Measurements from ENCODE around the genes SLC44A4, C4B, AGPAT1, RNF5 and PBX2.

DNA sequence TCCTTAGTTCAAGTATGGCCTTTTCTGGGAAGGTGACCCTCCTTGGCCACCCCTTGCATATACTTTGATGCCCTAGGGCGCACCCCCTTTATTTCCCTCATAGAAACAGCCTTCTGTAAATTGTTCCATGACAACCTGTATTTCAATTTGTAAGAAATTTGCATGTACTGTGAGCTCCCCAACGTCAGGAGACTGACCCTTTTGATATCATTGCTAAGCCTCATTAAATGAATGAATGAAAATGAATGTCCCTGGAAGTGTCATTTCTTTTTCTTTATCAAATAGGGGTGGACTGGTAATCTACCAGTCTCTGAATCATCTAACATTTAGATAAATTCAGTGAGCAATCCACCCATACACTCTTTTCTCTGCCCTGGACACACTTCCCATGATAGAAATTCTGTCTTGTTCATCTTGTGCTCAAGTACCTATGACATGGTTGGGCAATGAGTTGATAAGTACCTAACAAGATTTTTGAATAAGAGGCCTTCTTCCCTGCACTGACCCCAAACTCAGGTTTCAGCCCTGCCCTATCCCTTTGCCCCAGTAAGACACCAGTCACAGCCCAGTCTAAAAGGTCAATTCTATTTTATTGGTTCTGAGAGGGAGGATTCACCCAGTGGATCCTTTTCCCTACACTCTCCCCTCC, 2.5 kb downstream of the DDAH2 start:
- PRO-cap, result no peak

GRCh38 chr6:31768595-31769440, 6.4 kb downstream of the SAPCD1 start:
- PRO-cap, result no peak

DNA sequence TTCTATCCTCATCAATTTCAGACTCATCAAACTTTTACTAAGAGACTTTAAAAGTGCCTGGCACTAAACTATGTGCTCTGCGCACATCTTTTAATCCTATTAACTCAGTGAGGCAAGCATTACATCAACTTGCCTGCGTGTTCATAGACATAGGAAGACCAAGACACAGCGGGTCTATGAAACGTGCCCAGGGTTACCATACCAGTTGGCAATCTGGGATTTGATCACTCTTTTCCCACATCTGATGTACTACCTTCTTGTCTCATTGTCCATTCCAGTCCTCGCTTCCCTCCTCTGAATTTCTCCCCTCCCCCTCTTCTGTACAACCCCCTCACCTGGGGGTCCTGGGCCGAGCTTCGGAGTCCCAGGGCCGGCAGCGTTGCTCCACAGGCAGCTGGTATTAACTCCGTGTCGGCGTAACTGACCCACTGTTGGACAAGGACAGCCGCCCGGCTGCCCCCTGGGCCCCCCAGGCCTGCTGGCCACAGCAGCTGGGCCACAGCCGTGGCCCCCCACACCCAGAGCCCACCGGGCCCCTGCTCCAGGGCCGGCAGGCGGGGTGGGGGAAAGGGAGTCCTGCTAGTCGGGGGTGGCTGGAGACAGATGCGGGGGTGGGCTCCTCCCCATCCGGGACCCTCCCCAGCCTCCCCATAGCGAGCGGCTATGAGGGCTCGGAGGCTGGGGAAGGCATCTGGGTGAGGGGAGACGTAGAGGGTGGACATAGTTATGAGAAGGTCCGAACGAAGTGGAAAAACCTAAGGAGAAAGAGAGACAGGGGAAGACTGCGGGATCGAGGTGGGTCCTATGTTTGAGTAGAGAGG, 846 bp downstream of the VARS1 start:
- PRO-cap, result no peak

DNA sequence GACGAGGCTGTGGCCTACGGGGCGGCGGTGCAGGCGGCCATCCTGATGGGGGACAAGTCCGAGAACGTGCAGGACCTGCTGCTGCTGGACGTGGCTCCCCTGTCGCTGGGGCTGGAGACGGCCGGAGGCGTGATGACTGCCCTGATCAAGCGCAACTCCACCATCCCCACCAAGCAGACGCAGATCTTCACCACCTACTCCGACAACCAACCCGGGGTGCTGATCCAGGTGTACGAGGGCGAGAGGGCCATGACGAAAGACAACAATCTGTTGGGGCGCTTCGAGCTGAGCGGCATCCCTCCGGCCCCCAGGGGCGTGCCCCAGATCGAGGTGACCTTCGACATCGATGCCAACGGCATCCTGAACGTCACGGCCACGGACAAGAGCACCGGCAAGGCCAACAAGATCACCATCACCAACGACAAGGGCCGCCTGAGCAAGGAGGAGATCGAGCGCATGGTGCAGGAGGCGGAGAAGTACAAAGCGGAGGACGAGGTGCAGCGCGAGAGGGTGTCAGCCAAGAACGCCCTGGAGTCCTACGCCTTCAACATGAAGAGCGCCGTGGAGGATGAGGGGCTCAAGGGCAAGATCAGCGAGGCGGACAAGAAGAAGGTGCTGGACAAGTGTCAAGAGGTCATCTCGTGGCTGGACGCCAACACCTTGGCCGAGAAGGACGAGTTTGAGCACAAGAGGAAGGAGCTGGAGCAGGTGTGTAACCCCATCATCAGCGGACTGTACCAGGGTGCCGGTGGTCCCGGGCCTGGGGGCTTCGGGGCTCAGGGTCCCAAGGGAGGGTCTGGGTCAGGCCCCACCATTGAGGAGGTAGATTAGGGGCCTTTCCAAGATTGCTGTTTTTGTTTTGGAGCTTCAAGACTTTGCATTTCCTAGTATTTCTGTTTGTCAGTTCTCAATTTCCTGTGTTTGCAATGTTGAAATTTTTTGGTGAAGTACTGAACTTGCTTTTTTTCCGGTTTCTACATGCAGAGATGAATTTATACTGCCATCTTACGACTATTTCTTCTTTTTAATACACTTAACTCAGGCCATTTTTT, 1.8 kb downstream of the HSPA1A start:
- PRO-cap, result no peak

GRCh38 chr6:31878812-31879478, at the start of gene SLC44A4:
Gene SLC44A4, minus strand, starts transcription at chr6:31878997.
- PRO-cap, result bidirectional peak, plus-strand start at chr6:31879114, minus-strand start at chr6:31878997

DNA sequence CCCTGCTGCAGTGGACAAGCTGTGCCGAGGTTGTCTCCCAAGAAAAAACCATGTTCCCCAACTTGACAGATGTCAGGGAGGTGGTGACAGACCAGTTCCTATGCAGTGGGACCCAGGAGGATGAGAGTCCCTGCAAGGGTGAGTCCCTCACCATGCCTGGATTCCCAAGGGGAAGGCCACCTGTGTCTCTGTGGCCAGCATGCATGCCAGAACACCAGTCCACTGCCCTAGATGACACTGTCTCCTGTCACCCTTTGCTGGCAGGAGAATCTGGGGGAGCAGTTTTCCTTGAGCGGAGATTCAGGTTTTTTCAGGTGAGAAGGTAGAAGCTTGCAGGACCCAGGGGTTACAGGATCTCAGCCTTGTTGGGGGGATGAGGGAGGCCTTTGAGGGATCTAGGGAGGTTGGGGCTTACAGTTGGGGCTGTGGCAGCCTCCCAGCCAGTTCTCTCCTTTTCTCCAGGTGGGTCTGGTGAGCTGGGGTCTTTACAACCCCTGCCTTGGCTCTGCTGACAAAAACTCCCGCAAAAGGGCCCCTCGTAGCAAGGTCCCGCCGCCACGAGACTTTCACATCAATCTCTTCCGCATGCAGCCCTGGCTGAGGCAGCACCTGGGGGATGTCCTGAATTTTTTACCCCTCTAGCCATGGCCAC, 1.1 kb upstream of the CFB start:
- PRO-cap, result no peak

GRCh38 chr6:31949638-31950133, 3.8 kb downstream of the CFB start:
- PRO-cap, result no peak

DNA sequence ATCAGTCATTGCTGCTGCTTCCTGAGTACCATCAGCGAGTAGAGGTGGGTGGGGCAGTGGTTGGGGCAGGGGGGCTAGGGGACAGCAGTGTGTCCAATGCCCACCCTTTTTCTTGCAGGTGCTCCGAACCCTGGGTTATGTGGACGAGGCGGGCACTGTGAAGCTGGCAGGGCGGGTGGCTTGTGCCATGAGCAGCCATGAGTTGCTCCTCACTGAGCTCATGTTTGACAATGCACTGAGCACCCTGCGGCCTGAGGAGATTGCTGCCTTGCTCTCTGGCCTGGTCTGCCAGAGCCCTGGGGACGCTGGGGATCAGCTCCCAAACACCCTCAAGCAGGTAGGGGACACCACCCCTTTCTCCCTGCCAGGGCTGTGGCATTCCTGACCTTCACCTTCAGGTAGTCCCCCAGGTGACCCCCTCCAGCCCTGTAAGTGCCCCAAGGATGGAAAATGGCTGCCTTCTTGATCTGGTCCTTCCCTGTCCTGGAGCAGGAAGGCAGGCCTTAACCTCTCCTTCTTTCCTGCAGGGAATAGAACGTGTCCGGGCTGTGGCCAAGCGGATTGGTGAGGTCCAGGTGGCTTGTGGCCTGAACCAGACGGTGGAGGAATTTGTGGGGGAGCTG, 3.1 kb downstream of the DXO start:
- PRO-cap, result no peak

GRCh38 chr6:32012877-32013260, 1.7 kb upstream of the C4B start:
- PRO-cap, result no peak

DNA sequence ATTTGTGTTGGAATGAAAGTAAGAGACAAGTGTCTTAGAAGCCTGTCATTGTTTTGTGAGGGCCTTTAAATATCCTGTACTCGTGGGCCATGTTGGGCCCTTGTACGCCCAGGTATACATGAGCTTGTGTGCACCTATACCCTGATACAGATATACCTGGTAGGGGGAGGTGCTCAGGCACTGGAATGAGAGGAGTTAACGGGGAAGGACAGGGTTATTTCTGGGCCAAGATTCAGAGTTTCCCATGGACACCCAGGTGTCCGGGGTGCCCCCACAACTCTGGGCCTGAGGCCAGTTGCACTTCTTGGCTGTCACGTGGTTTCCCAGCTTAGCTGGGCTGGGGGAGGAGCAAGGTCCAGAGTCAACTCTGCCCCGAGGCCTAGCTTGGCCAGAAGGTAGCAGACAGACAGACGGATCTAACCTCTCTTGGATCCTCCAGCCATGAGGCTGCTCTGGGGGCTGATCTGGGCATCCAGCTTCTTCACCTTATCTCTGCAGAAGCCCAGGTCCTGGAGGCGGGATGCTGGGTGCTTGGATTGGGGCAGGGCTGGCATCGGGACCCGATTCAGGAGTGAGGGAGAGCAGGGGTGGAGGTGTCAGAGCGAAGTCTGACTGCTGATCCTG, at the start of gene C4B:
C4B (plus strand) TSS at position 391 of the 624 bp plus-strand sequence.
- PRO-cap, result no peak

DNA sequence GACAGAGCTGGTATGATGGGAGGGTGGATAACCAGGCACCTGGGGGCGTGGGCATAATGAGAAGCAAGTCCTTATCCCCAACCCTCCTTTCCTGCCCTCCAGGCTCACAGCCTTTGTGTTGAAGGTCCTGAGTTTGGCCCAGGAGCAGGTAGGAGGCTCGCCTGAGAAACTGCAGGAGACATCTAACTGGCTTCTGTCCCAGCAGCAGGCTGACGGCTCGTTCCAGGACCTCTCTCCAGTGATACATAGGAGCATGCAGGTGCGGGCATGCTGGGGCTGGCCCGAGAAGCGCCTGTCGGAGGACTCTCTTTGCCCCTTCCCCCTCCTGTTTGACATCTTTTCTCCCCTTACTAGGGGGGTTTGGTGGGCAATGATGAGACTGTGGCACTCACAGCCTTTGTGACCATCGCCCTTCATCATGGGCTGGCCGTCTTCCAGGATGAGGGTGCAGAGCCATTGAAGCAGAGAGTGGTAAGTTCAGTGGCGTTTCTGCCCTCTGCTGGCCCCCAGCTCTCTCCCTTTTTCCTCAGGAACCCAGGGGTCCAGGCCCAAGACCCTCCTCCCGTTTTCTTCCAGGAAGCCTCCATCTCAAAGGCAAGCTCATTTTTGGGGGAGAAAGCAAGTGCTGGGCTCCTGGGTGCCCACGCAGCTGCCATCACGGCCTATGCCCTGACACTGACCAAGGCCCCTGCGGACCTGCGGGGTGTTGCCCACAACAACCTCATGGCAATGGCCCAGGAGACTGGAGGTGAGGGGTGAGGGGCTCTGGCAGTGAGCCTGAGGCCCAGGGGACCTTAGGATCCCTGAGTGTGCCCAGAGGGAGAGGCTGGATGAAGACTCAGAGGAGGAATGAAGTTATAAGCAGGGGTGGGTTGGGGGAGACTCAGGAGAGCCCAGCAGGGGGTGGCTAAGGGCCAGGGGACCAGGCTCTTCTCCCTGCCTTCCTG, 9.4 kb upstream of the CYP21A2 start:
- PRO-cap, result no peak

DNA sequence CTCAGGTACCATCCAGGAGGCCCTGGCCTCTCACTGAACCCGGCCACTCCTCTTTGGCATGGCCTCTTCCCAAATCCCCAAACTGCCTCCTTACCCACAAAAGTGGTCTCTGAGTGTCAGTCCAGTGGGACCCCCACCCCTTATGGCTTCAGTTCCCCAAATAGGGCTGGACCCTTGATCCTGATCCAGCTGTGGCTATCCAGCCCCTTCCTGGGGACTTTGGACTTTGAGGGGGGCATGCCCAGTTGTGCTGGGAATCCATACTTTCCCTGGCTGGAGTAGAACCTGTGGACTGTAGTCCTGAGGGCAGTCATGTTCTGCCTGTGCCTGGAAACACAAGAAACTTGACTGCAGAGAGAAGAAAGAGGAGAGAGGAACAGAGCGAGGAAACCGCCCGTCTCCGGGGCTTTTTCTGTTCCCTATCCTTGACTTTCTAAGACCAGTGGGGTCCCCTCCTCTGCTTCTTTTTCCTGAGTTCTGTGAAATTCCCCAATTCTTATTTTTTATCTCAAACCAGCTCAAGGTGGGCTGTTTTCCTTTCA, 1.0 kb upstream of the CYP21A2 start:
- PRO-cap, result no peak

DNA sequence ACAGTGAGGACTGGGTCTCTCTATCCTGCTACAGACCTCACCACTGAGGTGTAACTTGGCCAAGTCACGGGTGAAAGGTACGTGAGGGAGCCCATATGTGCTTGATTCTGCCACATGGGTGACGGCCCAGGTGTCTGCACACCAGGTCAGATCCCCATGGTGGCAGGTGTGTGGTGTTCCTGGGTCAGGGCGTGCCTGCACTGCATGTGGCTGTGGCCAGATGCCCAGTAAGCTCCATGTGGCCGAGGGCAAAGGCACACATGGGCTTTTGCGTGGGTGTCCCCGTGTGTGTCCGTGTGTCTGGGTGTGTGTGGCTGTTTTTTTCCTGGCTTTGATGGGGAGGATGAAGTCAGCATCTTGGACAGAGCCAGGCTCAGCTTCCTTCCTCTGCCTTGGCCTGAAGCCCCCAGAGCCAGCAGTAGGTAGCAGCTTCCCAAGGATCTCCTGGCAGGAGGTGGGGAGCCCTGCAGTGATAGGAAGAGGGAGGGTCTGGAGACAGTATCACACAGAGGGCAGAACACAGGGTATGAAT, 1.5 kb upstream of the TNXB start:
- PRO-cap, result no peak

- PRO-cap, result no peak
Observed at GRCh38 chr6:32163478-32163965, 873 bp upstream of the EGFL8 start.

GRCh38 chr6:32175689-32176431, at the start of gene AGPAT1:
Gene AGPAT1, minus strand, starts transcription at chr6:32176084.
- PRO-cap, result bidirectional peak, plus-strand start at chr6:32176252, minus-strand start at chr6:32176105

GRCh38 chr6:32178342-32179137, at the start of gene RNF5:
Gene RNF5, plus strand, starts transcription at chr6:32178405.
- PRO-cap, result bidirectional peak, plus-strand start at chr6:32178405, minus-strand start at chr6:32178237

DNA sequence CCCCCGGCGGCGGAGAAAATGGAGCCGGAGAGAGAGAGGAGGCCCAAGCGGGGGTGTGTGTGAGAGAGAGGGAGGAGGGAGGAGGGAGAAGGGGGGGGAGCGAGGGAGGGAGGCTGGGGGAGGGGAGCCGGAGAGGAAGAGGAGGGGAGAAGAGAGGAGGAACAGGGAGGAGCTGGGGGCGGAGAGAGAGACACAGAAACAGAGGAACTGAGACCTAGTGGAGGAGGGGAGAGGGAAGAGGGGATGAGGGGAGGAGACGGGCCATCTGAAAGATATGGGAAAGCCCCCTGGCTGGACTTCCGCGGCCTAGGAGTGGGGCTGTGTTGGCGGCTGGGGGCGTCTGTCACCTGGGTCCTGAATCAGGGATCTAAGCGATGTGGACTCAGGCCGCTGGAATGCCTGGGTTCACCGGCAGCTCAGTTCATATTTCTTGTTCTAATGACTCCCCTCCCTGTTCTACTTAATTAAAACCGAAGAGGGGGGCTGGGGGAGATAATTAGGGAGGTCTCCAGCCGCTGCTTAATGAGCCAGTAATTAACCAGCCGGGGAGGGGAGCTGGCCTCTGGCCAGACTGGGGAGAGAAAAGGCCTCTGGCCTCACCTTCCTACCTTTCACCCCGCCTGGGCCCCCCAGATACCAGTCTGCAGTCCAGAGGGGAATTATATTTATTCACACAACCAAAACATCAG, at the start of gene PBX2:
PBX2 (minus strand) TSS at position 84 of the 689 bp plus-strand sequence.
- PRO-cap, result bidirectional peak, plus-strand start at position 164 of the sequence, minus-strand start at position 55 of the sequence; unidirectional peak, minus-strand start at position 397 of the sequence

DNA sequence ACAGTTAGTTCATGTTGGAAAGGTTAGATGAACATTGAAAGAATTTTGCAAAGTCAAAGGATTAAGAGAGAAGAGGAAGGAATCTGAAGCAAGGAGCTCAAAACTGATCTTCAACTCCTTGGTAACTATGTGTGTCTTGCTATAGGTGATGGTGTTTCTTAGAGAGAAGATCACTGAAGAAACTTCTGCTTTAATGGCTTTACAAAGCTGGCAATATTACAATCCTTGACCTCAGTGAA, 4.7 kb downstream of the HLA-DRA start:
- PRO-cap, result no peak

GRCh38 chr6:32471537-32471910, 31.8 kb downstream of the HLA-DRA start:
- PRO-cap, result no peak

GRCh38 chr6:32580205-32580897, 9.3 kb downstream of the HLA-DRB1 start:
- PRO-cap, result no peak

Data from sternocleidomastoid (tissue), 1 donor.